Upper lobe of left lung (tissue), 5 donors: ENCODE data around the gene RTP4.

GRCh38 chr3:185716615-185717555 is 108.0 kb downstream of the IGF2BP2 start:
- PRO-cap, 2 experiments: no peak in any of the 2 experiments
- RAMPAGE, long total RNA, 4 experiments: no peak in any of the 4 experiments

DNA sequence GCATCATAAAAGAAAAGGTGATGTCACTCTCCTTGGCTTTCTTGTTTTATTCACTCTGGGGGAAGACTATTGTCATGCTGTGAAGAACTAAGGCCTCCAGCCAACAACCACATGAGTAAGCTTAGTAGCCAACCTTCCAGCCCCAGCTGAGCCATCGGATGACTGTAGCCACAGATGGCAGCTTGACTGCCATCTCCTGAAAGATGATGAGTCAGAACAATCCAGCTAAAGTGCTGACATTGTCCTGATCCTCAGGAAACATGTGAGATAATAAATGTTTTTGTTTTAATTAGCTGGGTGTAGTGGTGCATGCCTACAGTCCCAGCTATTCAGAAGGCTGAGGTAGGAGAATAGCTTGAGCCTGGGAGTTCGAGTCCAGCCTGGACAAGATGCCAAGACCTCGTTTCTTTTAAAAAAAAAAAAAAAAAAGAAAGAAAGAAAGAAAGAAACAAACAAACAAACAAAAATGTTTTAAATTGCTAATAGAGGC is 17.1 kb downstream of the IGF2BP2 start:
- PRO-cap, 2 experiments: no peak in any of the 2 experiments
- RAMPAGE, long total RNA, 4 experiments: no peak in any of the 4 experiments

GRCh38 chr3:185820788-185821628 is 3.8 kb downstream of the IGF2BP2 start:
- PRO-cap, 2 experiments: no peak in any of the 2 experiments
- RAMPAGE, long total RNA, 4 experiments: no peak in any of the 4 experiments

DNA sequence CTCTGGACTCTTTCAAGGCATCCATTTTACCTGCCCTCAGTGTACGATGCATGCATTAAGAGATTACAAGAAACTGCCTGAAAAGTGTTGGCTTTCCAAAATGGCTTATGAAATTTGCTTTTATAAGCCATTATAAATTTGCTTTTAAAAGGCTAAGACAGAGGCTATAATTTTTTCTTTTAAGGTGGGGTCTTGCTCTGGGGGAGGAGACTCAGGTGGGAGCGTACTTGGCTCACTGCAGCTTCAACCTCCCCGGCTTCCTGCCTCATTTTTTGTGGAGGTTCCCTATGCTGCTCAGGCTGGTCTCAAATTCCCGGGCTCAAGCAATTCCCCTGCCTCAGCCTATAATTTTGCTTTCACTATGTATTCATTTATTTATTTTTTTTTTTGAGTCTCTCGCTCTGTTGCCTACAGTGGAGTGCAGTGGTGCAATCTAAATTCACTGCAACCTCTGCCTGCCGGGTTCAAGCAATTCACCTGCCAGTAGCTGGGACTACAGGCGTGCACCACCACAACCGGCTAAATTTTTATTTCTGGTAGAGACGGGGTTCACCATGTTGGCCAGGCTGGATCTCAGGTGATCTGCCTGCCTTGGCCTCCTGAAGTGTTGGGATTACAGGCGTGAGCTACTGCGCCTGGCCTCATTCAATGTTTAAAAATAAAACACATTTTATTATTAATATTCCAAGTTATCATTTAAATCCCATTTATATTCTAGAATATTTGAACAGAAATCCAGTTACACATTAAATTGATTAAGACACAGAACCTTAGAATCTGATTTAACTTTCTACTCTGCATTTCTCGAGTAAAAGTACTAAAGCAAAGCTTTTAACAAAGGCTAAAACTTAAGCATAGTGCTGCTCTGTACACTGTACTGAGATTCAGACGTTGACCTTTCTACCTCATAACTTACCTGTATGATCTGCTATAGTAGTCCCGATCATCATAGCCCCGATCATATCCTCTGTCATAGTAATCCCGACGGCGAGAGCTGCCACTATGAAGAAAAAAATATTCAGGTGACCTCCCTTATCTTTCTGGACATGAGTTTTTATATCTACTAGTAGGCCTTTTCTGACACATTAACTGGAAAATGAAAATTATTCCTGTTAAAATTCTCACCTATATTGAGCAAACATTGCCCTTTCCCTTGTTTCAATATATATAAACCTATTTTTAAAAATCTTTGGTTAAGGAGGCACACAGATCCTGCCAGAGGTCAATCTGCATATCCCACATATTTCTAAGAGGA is 17.2 kb downstream of the TRA2B start:
- PRO-cap, 2 experiments: no peak in any of the 2 experiments
- RAMPAGE, long total RNA, 4 experiments: no peak in any of the 4 experiments

GRCh38 chr3:185968186-185968695 is 30.4 kb upstream of the TRA2B start:
- PRO-cap, 2 experiments: no peak in any of the 2 experiments
- RAMPAGE, long total RNA, 4 experiments: no peak in any of the 4 experiments

DNA sequence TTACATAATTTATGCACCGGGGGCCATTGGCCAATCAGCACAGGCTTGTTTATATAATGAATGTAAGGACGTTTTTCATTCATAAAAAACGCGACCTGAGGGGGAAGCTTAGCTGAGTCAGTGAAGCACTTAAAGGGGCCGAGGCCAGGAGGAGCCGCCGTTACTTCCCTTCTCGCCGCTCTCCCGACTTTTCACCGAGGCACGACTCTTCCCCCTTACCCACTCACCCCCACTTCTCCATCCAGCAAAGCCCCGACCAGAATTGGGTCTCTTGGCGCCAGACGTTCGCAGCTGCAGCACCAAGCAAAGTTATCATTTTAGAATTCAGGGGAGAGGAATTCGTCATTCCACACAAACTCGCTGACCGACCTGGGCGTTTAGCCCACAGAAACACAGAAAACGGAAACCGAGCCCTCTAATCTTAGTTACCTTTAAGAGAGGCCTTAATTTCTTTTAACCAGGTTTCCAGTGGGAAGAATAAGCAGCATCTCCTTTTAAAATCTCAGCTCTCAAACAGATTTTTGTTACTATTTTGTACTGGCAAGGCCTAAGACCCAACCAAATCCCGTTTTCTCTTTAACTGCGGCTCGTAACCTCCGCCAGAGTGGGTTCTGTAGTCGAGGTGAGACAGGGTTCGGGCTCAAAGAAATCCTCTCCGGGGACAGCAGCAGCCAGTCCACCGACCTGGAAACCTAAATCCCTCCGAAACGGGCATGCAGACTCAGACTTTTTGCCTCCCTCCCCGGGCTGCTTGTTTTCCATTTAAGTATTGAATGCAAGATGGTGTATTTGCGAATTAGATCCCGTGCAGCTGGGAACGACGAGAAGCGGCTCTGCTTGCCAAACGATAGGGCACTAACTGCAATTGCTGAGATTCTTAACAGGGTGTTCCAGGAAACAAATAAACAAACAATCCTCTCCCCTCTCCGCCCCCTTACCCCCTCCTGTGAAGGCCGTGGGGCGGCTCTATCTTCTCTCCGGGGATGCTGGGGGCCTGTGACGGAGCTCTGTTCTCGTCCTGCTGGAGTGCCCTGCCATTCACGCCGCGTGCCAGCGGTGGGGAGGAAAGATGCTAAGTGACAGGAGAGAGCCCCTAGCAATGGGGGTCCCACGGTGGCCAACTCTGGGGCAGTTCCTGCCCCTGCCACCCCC is 818 bp upstream of the ETV5 start:
- PRO-cap, 2 experiments: peak in 2 of 2 experiments; most common plus-strand start position 128 of the sequence (in 1)
- RAMPAGE, long total RNA, 4 experiments: no peak in any of the 4 experiments

DNA sequence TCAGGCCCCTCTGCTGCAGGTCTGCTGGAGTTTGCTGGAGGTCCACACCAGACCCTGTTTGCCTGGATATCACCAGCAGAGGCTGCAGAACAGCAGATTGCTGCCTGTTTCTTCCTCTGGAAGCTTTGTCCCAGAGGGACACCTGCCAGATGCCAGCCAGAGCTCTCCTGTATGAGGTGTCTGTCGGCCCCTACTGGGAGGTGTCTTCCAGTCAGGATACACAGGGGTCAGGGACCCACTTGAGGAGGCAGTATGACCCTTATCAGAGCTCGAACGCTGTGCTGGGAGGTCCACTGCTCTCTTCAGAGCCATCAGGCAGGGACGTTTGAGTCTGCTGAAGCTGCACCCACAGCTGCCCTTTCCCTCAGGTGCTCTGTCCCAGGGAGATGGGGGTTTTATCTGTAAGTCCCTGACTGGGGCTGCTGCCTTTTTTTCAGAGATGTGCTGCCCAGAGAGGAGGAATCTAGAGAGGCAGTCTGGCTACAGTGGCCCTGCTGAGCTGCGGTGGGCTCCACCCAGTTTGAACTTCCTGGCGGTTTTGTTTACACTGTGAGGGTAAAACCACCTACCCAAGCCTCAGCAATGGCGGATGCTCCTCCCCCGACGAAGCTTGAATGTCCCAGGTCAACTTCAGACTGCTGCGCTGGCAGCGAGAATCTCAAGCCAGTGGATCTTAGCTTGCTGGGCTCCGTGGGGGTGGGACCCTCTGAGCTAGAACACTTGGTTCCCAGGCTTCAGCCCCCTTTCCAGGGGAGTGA is 21.4 kb upstream of the ST6GAL1 start:
- PRO-cap, 2 experiments: no peak in any of the 2 experiments
- RAMPAGE, long total RNA, 4 experiments: no peak in any of the 4 experiments

- PRO-cap, 2 experiments: no peak in any of the 2 experiments
- RAMPAGE, long total RNA, 4 experiments: no peak in any of the 4 experiments
Measured at GRCh38 chr3:186948981-186949803, 18.9 kb downstream of the ST6GAL1 start.

DNA sequence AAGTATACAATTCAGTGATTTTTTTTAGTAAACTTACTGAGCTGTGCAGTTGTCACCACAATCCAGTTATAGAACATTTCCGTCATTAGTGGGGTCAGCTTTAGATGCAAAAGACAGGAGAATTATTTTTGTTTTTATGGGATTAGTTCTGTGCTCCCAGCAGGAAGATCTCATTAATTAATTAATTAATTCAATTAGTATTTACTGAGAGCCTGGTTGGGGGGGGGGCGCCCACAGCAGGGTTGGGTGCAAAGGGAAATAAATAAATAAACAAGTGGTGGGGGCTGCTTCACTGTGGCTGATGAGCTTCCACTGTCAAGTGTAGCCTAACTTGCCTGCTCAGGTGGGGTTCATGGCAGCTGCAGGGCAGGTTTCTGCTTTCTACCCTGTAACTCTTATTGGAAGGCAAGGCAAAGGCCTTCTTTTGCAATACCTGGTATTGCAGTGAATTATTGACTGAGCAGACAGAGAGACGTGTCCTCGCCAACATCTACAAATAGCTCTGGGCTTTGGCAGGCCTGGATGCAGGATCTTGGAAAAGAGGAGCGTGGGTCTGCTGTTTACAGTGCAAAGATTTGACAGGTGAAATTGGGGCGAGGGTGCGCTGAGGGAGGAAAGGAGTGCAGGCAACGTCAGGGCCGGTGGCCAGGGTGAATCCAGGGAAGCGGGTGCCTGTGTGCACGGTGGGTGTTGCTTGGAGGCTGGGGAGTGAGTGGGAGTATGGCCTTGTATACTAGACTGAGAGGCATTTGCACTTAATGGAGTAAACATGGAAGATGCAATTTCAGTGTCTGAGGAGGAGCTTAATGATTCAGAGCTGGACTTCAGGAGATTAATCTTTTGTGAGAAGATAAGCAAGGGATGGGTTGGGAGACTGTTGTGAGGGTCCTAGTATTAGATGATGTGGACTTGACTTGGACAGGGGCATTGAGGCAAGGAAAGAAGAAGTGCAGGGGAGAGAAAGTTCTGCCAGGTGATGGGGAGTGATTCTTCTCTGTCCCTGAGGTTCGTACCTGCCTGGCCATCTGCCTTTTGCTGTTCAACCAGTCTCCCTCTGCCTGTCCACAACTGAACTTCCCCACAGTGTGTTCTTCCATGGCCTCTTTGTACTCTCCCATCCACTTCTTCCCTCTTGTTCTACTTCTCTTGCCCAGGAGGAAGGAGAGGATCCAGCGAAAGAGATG is 44.6 kb downstream of the ST6GAL1 start:
- PRO-cap, 2 experiments: no peak in any of the 2 experiments
- RAMPAGE, long total RNA, 4 experiments: no peak in any of the 4 experiments

DNA sequence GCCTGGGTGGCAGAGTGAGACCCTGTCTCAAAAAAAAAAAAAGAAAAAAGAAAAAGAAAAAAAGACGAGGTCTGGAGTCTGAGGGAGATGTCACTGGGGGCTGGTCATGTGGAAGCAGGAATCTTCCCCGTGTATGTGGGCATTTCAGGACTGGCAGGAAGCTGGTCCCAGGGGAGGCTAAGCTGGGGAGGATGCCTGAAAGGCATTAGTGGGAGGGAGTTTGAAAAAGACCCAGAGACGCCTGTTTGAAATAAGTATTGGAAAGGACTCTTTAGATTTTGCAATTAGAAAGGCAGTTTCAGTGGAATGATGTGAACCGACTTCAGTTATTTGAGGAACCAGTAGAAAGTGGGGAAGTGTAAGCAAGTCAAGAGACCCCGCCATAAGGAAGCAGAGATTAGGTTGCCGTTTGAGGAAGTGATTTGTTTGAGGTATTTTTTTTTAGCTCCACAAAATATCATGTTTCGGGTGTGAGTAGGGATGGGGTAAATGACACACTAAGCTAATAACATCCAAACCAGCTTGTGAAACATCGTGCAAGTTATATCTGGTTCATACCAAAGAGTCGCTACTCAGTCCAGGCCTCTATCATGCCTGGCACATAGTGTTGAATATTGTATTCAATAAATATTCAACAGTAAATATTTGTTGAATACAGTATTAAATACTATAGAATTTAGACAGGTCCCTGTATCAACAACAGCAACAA is 55.6 kb downstream of the ST6GAL1 start:
- PRO-cap, 2 experiments: no peak in any of the 2 experiments
- RAMPAGE, long total RNA, 4 experiments: no peak in any of the 4 experiments

- PRO-cap, 2 experiments: no peak in any of the 2 experiments
- RAMPAGE, long total RNA, 4 experiments: start-site peak on the plus strand in 1 of 4 experiments, at chr3:187016287-187016414 at its widest, 5 reads per replicate
Measured at GRCh38 chr3:187015787-187016443, 85.6 kb downstream of the ST6GAL1 start.

GRCh38 chr3:187041421-187041780 is 97.9 kb downstream of the RPL39L start:
- PRO-cap, 2 experiments: no peak in any of the 2 experiments
- RAMPAGE, long total RNA, 4 experiments: no peak in any of the 4 experiments

DNA sequence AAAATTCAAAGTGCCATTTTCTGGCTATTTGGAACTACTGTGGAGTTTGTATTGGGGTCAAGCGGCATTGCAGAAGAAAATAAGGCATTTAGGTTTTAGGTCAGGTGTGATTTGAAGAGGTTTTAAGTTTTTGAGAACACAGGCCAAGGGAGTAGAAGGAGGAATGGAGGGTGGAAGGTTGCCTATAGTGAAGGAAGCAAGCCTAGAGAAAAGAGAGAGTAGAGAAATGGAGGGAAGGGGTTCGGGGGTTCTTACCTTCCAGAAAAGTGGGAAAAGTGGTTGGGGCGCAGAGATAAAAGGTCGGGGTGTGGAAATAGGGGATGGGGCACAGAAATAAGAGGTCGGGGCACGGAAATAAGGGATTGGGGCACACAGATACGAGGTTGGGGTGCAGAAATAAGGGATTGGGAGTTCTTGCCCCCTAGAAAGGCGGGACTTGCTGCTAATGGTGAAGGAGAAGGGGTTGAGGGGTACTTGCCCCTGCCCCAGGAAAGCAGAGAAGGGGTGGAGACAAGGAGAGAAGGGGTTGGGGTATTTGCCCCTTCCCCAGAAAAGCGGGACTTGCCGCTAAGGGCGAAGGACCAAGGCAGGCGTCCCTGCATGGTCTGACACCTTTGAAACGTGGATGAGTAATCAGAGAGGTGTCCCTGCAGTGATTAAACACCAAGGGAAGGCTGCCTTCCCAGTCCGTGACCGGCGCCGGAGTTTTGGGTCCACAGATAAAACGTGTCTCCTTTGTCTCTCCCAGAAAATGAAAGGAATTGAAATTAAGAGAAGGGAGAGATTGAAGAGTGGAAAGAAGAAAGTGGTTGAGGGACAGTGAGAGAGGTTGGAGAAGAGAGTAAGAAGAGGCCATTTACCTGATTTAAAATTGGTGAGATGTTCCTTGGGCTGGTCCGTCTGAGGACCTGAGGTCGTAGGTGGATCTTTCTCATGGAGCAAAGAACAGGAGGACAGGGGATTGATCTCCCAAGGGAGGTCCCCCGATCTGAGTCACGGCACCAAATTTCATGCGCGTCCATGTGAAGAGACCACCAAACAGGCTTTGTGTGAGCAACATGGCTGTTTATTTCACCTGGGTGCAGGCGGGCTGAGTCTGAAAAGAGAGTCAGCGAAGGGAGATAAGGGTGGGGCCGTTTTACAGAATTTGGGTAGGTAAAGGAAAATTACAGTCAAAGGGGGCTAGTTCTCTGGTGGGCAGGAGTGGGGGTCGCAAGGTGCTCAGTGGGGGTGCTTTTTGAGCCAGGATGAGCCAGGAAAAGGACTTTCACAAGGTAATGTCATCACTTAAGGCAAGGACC is 17.0 kb upstream of the RTP1 start:
- PRO-cap, 2 experiments: no peak in any of the 2 experiments
- RAMPAGE, long total RNA, 4 experiments: no peak in any of the 4 experiments

- PRO-cap, 2 experiments: no peak in any of the 2 experiments
- RAMPAGE, long total RNA, 4 experiments: no peak in any of the 4 experiments
Measured at GRCh38 chr3:187287216-187287477, 4.4 kb downstream of the MASP1 start.

DNA sequence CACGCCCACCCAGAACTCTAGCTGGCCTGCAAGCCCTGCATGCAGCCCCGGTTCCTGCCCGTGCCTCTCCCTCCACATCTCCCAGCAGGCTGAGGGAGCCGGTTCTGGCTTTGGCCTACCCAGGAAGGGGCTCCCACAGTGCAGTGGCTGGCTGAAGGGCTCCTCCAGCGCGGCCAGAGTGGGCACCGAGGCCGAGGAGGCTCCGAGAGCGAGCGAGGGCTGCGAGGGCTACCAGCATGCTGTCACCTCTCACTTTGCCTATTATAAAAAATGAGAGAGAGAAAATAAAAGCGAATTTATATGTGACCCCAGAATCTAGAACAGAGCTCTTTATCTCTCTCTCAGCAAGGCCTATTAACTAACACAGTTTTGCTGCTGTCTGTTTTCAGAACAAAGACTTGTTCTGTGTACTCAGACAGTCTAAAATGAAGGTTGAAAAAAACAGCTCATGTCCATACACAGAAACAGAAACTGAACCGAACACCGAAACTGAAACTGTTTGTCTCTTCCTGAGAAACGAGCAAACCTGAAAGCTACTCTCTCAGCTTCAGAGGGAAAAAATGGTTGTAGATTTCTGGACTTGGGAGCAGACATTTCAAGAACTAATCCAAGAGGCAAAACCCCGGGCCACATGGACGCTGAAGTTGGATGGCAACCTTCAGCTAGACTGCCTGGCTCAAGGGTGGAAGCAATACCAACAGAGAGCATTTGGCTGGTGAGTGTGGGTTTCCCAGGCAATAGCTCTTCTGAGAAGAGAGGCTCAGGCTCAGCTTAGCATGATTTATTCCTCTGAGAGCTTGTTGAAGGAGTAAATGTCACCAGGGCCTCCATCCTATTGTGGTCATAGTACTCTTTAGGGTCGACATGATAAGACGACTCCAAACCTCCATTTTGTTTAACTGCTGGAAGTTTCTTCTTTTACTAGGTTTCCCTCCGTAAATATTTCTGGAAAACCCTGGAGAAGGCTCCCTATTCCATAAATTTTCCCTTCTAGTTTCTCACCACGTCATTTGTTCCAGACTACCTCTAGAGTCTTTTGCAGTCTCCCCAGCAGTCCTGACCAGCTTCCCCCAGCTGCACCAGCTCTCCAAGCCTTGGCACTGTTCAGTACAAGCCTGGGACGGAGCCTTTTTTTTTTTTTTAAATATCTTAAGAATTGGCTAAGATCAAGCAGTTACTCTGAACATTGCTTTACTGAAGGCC is at the start of gene RTP4:
TSS of gene RTP4 (plus strand) at position 504 of the 1,203 bp plus-strand sequence.
- PRO-cap, 2 experiments: peak in 2 of 2 experiments; most common plus-strand start position 505 of the sequence (in 1); most common minus-strand start position 426 of the sequence (in 1)
- RAMPAGE, long total RNA, 4 experiments: start-site peak on the plus strand in 3 of 4 experiments, centred at positions 504 to 513 of the sequence, 7 to 12 reads per replicate

GRCh38 chr3:187412397-187412969 is 44.3 kb downstream of the RTP4 start:
- PRO-cap, 2 experiments: no peak in any of the 2 experiments
- RAMPAGE, long total RNA, 4 experiments: no peak in any of the 4 experiments

GRCh38 chr3:187726423-187727191 is 18.7 kb downstream of the BCL6 start:
- PRO-cap, 2 experiments: no peak in any of the 2 experiments
- RAMPAGE, long total RNA, 4 experiments: no peak in any of the 4 experiments

DNA sequence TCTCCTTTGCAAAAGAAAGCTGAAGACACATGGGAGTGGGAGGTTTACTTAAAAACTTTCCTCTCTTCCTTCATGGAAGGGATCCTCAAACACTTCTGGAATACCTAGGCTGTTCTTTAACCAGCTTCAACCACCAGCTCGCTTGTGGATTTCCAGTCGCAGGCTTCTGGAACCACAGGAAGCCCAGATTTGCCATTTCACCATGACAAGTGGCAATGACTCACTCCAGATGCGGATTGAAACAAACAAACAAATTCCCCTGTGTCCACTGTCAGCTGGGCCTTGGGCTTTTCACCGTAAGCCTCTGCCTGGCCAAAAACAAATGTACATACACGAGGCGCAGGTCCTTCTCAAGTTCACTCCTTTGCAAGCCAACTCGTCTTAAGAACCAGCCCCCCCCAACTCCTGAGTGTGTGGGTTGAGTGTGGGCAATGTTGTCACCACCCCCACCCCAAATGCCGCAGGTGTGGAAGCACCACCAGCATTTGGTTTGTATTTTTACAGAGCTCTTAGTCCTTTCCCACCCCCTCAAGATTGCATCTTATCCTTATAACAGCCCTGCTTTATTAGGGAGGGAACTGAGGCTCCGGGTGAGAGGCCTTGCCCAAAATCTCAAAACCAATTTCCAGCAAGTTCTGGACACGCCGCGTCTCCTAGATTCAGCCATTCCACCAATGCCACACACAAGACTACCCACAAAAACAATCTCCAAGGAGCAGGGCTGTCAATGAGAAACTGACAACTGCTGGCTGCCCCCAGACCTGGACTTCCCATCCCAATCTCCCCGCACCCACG is 8.7 kb downstream of the BCL6 start:
- PRO-cap, 2 experiments: no peak in any of the 2 experiments
- RAMPAGE, long total RNA, 4 experiments: no peak in any of the 4 experiments

- PRO-cap, 2 experiments: no peak in any of the 2 experiments
- RAMPAGE, long total RNA, 4 experiments: no peak in any of the 4 experiments
Measured at GRCh38 chr3:187741817-187742041, 3.5 kb downstream of the BCL6 start.

DNA sequence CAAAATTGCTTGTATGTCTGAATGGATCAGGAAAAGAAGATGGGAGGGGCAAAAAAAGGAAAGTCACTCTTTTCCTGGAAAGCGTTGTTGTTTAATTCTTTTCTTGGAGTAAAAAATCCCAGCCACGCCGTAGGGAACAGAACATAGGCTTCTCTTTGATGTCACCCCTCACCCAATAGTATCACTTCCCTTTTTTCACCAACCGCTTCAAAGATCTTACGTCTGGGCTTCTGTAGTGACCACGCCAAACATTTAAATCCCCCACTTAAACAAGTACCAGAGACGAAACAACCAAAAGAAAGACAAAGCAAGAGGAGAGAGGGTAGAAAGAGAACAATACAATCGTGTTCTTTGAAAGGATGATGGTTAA is 27.9 kb upstream of the BCL6 start:
- PRO-cap, 2 experiments: no peak in any of the 2 experiments
- RAMPAGE, long total RNA, 4 experiments: no peak in any of the 4 experiments